ENCODE measurements around a stretch of chr5.

- PRO-cap = no peak
Measured at GRCh38 chr5:116531639-116532319, 42.8 kb downstream of the SEMA6A start.

- PRO-cap = no peak
Measured at GRCh38 chr5:116788935-116789320, 214.3 kb upstream of the SEMA6A start.

- PRO-cap = no peak
Measured at GRCh38 chr5:117343682-117343977, 769.0 kb upstream of the SEMA6A start.

DNA sequence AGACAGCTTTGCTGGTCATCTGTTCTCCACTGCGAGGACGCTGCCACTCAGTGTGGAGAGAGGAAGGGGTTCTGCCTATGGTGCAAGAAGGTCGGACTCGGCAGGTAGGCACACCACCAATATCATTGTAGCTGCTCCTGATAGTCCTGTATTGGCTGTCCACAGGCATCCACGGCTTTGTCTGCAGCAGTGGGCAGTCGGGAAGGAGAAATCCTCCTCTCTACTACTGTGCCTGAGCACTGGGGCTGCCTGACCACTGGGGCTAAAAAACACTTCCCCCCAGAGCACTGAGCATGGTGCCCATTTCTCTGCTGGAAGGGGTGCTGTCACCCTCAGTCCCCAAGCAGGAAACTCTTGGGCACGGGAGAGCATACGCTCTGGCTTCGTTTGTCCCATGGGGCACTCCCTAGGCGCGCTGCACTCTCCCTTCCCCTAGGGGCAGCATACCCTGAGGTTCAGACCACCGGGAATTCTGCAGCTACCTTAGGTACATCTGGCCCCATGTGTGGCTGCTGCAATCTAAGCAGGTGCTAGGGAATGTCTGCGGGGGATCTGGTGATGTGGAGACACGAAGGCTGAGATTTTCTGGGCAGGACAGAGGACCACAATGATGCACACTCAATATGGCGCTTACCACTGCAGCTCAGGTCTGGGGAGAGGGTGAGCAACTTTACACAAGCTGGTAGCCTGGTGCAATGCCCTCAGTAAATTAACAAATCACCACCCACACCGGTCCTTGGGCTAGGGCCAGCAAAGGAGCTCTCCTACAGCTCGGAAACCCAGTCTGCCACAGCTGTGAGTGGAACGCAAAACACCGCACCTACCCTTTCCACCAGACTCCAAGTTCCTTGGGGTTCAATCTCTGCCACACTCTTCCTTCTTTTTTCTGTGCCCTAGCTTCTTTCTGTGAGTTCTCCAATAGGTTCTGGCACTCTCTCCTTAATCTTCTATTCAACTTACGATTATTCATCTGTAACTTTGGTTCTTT is 881.0 kb upstream of the SEMA6A start:
- PRO-cap = no peak

- PRO-cap = no peak
Measured at GRCh38 chr5:119117170-119118020, 46.5 kb downstream of the DMXL1 start.

- PRO-cap = no peak
Measured at GRCh38 chr5:119269139-119269905, 86.5 kb upstream of the TNFAIP8 start.

DNA sequence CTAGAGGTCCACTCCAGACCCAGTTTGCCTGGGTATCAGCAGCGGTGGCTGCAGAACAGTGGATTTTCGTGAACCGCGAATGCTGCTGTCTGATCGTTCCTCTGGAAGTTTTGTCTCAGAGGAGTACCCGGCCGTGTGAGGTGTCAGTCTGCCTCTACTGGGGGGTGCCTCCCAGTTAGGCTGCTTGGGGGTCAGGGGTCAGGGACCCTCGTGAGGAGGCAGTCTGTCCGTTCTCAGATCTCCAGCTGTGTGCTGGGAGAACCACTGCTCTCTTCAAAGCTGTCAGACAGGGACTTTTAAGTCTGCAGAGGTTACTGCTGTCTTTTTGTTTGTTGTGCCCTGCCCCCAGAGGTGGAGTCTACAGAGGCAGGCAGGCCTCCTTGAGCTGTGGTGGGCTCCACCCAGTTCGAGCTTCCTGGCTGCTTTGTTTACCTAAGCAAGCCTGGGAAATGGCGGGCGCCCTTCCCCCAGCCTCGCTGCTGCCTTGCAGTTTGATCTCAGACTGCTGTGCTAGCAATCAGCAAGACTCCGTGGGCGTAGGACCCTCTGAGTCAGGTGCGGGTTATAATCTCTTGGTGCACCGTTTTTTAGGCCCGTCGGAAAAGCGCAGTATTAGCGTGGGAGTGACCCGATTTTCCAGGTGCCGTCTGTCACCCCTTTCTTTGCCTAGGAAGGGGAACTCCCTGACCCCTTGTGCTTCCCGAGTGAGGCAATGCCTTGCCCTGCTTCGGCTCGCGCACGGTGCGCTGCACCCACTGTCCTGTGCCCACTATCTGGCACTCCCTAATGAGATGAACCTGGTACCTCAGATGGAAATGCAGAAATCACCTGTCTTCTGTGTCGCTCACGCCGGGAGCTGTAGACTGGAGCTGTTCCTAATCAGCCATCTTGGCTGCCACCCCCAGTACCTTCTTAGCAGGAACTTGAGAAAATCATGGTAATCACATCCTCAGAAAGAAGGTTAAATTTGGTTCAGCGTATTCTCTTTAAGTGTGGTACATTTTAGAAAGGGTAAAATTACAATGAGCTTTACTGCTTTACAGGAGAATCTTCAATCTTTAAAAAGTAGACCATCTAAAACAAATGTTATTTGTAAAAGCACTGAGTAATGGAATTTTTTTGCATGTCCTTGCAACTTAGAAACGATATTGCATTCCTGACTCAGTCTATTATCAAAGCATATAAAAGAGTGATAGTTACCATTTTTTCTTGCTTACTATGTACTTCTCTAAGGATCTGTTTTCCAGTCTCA is 56.0 kb upstream of the TNFAIP8 start:
- PRO-cap = no peak

DNA sequence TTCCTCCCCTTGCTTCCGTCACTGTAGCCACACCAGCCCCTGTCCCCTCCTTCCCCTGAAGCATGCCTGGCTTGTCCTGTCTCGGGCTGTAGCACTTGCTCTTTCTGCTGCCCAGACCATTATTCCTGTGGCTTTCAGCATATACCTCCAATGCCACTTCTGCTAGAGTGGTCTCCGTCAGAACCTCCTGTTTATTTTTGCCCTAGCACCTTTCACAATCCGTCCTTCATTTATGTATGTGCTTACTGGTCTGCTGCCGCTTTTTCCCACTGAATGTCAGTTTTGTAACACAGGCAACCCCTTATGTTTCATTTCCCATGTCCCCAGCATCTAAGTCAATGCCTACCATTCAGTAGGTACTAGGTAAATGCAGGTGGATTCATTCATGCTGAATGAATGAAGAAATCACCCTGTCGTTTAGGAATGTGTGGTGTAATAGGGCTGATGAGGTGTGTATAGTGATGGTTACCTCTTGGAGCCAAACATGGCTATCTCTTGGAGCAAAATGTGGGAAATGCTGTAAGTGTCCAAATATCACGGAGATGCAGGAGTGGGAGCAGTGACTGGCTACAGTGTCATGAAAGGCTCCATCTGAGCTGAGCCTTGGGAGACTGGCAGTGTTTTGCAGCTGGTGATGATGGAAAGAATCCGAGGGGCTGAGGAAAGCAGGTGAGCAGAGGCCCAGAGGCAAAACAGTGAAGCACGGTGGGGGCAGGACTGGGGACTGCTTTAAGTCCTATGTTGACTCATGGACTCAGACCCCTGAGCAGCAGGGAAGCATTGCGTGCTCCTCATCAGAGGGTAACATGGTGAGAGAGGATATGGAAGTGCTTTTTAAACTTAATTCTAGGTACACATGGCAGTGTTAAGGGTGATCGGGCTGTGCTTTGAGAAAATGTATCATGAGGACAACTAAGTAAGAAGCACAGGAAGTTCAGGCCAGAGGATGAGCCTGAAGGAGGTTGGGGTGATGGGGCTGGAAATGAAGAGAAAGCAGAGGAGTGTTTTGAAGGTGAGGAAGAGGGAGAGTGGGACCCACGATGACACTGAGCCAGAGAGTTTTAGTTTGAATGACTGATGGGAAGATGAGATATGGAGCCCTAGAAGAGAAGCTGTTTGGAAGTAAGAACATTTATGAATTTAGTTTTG is 29.7 kb upstream of the TNFAIP8 start:
- PRO-cap = no peak

DNA sequence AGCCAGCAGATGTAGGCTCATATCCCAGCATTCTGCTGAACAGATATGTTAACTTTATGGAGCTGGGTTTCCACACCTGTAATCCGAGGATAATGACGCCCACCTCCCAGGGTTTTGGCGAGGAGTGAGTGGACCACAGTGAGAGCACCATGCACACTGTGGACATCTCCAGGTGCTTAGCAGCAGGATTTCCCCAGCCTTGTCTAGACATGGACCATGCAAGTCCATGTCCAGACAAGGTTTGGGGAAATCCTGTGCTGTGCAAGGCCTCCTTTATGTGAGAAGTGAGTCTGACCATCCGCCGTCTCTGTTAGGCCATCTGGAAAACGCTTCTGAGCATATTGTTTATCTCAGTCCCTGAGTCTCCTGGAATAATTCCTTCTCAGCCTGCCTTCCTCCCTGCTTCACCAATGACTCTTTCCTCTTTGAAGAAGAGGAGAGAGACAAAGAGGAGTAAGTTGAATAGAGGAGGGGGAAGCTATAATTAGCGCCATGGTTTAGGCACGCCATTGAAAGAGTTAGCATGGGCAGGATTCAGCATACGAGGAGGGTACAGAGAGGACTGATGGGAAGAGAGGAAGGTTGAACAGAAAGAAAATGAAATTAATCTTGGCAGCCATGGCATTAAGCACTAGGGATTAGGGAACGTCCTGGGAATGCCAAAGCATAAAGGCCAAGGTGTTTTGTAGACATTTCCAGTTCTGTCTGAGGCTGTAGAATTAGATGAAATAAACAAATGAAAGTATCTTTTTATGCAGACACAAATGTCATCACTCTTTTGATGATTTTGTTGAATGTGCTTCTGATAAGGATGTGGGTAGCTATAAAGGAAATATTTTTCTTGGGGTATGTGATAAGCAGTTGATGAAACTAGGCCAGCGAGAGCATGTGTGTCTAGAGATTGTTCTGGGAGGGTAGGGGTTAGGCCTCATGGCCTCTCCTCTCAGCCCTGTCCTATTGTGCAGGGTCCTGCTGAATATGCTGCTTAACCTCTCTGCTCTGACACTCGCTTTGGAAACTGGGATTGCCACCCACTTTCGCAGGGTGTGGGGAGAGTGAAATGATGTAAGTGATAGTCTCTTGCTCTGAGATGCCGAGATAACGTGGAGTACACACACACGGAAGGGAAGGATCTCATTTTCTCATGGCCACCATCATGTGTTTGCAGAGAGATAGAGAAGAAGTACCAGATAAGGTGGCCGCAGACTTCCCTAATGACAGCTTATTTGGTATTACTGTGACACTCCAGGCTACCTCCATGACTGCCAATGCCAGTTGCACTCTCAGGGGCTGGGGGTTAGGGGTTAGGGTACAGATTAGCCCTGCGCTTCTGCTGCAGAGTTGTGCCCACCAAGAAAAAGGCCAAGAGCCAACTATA is 25.7 kb upstream of the TNFAIP8 start:
- PRO-cap = no peak

DNA sequence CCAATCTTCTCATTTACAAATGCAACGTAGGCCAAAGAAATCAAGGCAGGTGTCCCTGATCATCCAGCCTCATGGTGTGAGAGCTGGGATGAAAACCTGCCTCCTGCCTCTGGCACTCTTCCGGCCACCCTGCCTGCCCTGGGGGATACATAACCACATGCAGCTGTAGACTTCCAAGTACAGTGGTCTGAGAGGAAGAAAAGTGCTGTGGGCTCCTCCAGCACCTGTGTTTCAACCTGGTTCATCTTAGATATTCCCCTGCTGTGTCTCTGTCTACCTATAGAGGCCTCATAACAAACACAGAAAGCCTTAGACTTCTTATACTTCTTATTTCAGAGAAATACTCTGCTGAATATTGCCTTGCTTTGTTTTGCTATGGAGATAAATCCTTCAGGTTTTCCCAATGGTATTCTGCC is 19.6 kb upstream of the TNFAIP8 start:
- PRO-cap = no peak

GRCh38 chr5:119353491-119354514 is 2.0 kb upstream of the TNFAIP8 start:
- PRO-cap = unidirectional peak, plus-strand start at chr5:119353911; unidirectional peak, minus-strand start at chr5:119354225

DNA sequence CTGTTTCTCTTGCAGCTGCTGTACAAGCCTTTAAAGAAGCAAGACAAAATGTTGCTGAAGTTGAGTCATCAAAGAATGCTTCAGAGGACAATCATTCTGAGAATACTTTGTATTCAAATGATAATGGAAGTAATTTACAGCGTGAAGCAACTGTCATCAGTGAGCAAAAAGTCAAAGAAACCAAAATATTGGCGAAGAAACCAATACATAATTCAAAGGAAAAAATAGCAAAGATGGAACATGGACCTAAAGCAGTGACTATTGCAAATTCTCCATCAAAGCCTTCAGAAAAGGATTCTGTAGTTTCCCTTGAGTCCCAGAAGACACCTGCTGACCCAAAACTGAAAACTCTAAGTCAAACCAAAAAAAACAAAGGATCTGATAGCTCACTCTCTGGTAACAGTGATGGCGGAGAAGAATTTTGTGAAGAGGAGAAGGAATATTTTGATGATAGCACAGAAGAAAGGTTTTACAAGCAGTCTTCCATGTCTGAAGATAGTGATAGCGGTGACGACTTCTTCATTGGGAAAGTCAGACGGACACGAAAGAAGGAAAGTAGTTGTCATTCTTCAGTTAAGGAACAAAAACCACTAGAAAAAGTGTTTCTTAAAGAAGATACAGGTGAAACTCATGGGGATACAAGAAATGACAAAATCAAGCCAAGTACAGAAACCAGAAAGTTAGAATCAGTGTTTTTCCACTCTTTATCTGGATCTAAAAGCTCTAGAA is 57.8 kb downstream of the LOX start:
- PRO-cap = no peak

DNA sequence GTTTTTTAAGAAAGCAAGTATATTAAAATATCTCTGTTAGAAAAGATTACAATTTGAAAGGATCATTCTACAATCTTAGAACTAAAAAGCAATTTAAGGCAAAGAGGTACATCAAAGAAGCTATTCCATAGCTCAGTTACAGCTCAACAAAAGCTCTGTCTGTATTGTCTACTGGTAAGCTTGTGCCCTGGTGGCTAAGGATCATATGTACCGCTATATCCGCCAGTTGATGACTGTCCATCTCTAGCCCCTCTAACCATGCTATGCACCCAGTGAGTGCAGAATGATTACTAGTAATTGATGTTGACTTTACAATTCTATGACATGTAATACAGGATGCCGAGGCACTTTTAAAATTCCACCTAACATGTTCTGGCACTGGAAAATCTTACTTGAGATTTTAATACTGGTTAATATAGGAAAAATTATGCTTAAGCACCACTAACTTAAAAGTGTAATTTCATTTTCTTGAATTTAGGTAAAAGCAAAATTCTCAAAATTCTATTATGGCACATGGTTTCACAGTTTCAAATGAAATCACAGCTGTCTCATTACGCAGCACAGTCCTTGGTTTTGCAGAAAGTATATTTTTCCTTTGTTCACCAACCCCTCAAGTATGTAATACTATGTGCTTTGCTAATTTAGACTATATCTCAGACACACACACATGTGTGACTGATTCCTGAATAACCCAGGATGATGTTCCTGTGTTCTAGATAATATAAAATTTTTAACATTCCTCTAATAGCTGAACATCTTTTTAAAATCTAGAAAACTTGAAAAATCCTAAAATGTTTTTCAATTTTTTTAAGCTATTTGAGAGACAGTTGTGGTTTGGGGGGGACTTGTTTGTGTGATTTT is 12.9 kb downstream of the LOX start:
- PRO-cap = no peak

DNA sequence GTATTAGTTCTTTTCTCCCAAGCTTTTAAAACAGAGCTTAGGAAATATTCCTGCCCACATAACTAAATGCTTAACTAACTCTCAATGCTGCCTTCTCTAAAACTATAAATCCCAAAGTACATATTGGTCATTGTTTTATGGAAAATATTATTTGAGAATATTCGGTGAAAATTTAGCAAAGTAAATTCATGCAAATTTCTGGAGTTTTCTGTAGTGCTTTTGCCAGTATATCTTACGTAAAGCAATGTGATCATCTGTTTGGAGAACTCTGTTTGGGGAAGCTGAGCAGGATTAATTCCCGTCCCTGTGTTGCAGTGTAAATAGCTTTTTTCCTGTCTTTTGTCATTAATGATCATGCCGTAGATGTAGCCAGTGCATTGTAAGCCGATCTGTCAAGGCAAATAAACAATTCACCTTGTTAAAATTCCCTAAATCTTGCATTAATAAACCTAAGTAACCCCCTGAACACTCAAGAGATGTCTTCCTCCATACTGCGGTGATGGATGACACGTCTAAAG is 39.3 kb downstream of the PPIC start:
- PRO-cap = no peak

- PRO-cap = no peak
Measured at GRCh38 chr5:123093385-123093975, 4.4 kb downstream of the PRDM6 start.

DNA sequence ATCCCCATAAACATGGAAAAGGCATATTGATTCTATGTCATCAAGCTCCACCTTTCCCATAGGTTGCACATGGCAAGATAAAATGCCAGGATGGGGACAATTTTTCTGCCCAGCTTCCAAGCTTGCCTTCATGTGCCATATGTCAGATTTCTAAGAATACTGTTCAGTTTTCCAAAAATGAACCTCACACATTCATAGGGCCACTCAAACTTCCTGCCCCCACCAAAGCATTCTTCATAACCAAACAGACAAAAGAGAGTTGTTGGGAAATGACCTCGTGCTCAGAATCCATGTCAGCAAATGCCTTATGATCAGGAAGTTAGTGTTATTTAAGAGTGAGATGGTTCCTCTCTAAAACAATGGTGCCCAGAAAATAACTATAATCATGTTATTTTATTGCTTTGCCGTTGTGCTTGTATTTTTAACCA is 208.3 kb downstream of the ZNF608 start:
- PRO-cap = no peak

DNA sequence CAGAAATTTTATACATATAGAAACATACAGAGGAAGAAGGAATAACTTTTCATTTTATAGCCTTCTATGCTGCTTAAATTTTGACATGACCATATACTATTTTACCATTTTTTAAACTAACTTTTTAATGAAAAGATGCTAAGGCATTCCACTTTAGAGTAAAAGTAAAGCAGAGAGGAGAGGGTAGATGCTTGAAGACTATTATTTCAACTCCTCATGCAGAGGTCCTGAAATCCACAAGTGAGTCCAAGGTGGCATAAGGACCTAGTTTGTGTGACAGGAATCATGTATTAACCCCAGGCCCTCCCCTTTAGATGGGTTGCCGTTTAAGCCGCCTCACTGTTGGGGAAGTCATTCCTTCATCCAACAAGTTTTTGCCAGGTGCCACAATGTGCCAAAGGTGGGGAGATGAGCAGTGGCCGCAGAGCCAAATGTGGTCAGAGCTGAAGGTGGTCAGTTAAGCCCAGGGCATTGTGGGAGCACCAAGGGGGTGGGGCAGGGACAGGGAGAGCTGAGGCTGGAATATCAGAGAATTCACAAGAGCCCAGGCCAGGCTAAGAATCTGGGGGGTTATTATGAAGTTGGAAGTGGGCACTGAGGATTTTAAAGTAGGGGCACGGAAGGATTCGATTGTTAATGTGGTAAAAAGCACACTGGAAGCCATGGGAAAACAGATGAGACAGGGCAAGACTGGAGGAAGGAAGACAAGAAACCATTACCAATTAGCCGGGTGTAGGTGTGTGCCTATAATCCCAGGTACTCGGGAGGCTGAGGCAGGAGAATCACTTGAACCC is 35.0 kb downstream of the ZNF608 start:
- PRO-cap = no peak

- PRO-cap = bidirectional peak, plus-strand start at chr5:124748985, minus-strand start at chr5:124748806
Measured at GRCh38 chr5:124748946-124749079, 2.4 kb upstream of the ZNF608 start.

DNA sequence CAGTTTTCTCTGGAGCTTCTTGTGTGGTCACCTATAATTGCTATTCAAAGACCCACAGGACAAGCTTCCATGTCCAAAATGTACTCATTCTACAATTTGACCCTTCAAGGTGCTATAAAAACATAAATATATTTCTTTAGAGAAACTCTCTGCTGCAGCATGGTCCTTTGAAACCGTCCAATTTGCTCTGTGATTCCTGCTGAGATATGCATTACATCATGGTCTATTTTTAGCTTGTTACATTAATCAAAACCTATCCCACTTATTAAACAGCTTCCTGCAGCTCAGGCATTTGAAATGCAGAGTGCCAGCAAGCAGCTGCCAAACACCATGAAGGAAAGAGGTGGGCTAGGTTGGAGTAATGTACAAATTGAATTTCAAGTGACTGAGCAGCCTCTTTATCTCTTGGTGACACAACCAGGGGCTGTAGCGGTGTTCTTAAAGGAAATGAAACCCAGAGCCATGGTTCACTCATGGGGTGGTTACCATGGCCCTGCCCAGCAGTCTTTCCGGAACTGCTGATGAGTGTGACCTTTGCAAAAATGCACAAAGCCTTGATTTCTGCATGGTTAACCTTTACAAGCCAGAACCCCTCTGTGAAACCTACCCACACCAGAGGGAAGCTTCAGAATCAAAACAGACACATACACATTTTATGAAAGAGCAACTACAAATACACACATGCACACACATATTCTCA is 155.7 kb upstream of the ZNF608 start:
- PRO-cap = no peak

DNA sequence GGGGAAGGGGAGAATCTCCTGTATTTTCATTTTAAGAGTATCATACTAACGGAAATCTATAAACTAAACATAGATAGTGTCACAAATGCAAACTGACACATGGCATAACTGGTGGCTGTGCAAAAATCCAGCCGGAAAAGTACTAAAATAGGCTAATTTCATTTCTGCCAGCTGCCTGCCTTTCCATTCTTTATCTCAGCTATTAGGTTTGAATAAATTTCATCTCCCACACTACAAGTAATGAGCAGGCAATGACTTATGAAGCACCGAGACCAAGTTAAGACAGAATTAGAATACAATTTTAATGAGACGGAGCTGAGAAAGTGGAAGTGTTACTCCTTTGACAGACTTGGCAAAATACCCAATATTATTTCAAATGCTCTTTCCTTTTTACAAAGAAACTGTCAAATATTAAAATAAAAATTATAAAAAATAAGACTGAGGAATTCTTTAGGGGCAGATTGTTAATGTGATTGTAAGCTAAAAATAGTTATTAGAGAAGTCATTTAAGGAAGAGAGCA is 258.9 kb upstream of the ZNF608 start:
- PRO-cap = unidirectional peak, minus-strand start at position 279 of the sequence

Measured in SP-49 (cell line).